GM23338 (cell line): ENCODE measurements around the gene TRIM67.

DNA sequence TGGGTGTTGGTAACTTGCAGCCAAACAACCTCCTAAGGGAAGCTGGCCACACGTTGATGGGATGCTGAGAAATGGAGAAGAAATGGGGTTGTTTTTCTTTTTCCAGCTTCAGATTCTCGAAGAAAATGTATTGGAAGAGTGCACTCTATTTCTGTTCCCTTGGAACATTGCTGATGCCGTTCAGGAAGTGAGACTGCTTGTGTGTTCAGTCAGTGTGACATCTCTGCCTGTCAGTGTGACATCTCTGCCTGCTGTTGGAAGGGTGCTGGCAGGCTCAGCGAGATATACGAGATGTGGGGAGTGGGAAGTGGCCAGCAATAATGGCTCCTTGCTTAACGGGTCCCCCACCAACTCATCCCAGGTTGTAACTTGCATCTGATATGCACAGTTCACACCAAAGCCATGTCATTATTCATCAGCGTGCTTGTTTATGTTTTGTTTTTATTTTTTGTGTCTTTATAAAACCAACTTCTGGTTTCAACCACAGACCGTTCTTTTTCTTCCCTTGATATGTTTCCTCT, 145.3 kb downstream of the GALNT2 start:
- PRO-cap: no peak
- RAMPAGE, long total RNA: no peak

- PRO-cap: no peak
- RAMPAGE, long total RNA: no peak
Measured at GRCh38 chr1:230281354-230282268, 144.5 kb downstream of the PGBD5 start.

- PRO-cap: no peak
- RAMPAGE, long total RNA: no peak
Measured at GRCh38 chr1:230307906-230308465, 118.1 kb downstream of the PGBD5 start.

GRCh38 chr1:230702662-230703589, 11.0 kb downstream of the AGT start:
- PRO-cap: no peak
- RAMPAGE, long total RNA: no peak

GRCh38 chr1:230739802-230740210, 7.4 kb upstream of the CAPN9 start:
- PRO-cap: unidirectional peak, minus-strand start at chr1:230739900; unidirectional peak, minus-strand start at chr1:230739960
- RAMPAGE, long total RNA: no peak

DNA sequence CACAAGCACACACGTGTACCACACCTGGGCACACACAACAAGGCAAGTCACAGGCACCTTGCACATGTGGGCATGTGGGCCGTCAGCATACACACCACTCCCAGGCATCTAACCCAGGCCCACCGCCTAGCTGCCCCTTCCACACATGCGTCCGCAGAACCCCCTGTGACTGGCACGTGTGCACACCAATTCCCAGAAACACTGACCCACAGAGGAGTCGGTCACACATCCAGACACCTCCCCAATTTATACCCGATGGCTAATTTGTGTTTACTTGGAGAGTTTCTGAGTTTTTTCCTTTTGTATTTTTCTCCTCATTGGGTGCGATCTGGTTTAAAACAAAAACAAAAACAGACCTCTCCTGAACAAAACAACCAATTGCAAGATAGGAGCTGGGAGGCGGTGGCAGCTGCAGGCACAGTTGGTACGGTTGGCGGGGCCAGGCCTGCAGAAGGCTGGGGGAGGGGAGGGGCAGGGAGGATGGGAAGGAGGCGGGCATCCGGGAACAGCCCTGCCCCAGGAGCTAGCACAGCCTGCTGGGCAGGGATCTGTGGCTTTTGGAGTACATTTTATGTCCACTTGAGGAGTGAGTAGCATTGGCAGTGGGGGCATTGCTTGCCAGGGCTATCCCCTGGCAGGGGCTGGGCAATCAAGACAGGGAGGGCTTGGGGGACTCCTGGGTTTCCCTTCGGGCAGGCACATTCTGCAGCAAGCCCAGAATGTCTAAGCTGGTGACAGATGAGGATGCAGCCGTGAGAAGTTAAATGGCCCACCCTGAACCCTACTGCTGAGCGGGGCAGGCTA, 5.1 kb downstream of the CAPN9 start:
- PRO-cap: bidirectional peak, plus-strand start at position 716 of the sequence, minus-strand start at position 419 of the sequence
- RAMPAGE, long total RNA: no peak

DNA sequence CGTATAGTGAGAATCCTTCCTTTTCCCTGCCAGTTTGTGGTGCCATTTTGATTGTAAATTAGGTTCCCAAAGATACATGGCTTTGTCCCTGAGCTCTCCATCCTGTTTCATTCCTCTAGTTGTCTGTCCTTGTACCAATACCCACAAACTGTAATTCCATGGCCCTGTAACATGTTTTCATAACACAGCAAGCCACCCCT, 33.4 kb downstream of the C1orf198 start:
- PRO-cap: no peak
- RAMPAGE, long total RNA: no peak

DNA sequence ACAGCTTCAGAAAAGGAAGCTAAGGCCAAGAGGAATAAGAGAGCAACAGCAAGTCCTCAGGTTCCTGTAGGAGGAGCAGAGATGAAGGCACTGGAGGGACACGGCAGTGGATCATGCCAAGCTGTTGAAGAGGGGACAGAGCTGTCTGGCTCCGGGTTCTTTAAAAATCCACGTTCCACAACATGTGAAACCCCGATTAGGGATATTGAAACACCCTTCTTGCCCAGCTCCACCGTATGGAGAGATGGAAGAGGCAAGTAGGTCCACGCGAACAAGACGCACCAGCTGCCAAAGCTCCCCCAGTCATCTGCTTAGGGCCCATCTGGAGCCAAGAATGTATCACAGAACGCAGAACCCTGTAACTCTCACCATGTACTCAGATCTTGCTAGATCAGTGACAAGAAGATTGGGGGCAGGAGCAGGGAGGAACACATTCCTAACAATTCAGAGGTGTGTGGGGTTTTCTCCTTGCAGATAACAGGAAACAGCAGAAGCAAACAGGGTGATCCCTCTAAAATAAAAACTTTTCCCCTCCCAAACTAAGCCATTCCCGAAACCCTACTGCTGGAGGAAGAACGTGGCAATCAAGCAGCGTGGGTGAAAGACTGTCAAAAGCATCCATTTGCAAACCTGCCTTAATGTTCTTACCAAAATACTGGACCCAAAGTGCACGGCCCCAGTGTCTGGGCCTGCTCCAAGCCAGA, 3.8 kb downstream of the C1orf198 start:
- PRO-cap: no peak
- RAMPAGE, long total RNA: no peak

DNA sequence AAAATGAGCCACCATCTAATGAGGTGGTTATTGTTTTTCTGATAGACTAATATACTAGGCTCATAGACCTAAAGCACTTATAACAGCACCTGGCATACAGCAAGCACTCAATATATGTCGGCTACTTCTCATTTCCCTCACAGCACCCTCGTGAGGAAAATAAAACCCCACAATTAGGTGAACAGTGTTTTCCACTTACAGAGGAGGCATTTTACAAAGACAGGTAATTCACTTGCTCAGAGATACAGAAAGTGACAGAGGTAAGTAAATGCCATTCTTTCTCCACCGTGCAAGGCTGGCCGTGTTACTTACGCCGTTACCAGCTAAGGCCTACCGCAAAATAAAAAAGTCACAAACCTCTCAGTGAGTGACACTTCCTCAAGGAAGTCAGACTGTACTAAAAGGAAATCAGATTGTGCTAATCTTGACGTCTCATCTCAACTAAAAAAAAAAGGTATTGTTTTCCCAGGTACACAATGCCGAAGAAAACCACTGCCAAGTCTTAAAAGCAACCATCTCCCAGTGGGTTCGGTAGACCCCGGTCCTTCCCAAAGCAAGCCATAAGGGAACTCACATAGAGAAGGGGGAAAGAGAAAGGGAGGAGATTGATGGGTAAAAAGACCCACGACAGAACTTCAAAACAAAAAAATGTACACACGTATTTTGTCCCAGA, 1.4 kb downstream of the TTC13 start:
- PRO-cap: no peak
- RAMPAGE, long total RNA: no peak

GRCh38 chr1:231161662-231162445, at the start of gene TRIM67:
TRIM67 (plus strand) TSS chr1:231162058.
- PRO-cap: no peak
- RAMPAGE, long total RNA: no peak

GRCh38 chr1:231272045-231272578, 31.1 kb downstream of the GNPAT start:
- PRO-cap: no peak
- RAMPAGE, long total RNA: no peak

- PRO-cap: no peak
- RAMPAGE, long total RNA: no peak
Measured at GRCh38 chr1:231288742-231289182, 47.8 kb downstream of the GNPAT start.

DNA sequence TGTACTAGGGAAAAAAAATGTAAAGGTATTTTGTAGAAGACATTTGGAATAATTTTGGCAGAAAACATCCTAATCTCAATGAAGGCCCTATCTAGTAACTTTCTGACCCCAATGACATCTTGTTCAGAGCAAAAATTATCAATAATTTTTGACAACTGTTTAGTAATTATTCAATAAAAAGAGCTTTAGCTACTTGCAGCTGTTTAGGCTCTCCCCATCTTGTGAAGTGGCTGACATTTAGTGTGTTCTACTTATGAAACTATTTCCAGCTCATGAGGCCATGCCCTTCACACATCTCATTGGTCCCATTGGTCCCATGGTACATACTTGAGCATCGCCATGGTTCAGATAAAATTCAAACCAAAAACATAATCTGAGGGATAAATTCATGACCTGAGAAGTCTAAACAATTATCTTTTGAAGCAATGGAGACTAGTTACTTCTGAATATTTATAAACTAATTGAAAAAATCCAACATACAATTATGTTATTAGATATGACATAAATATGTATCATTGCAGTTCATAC, 24.2 kb downstream of the SPRTN start:
- PRO-cap: no peak
- RAMPAGE, long total RNA: no peak

- PRO-cap: no peak
- RAMPAGE, long total RNA: no peak
Measured at GRCh38 chr1:231373802-231374327, 35.8 kb downstream of the SPRTN start.

DNA sequence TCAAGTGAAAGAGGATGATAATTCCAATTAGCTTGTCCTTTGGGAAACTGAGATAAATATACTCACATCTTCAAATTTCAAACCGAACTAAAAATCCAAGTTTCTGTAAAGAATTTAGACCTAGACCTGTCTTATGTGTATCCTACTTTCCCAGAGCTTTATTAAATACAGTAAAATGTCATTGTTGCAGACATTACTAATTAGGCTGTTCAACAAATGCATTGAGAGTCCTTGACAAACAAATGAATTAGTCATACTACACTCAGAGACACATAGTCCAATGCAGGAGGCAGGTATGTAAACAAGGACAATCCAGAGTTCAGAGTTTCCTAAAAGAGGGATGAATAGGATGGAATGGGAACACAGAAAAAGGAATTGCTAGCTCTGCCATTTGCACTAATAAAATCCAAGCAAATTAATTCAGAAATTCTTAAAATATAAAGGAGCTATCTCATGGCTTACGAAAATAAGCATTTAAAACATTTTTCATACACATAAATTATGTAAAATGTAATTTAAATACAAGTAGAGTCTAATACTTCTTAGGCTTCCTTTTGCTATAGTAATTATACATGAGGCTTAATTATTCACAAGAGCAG, 1.6 kb upstream of the EGLN1 start:
- PRO-cap: no peak
- RAMPAGE, long total RNA: no peak

DNA sequence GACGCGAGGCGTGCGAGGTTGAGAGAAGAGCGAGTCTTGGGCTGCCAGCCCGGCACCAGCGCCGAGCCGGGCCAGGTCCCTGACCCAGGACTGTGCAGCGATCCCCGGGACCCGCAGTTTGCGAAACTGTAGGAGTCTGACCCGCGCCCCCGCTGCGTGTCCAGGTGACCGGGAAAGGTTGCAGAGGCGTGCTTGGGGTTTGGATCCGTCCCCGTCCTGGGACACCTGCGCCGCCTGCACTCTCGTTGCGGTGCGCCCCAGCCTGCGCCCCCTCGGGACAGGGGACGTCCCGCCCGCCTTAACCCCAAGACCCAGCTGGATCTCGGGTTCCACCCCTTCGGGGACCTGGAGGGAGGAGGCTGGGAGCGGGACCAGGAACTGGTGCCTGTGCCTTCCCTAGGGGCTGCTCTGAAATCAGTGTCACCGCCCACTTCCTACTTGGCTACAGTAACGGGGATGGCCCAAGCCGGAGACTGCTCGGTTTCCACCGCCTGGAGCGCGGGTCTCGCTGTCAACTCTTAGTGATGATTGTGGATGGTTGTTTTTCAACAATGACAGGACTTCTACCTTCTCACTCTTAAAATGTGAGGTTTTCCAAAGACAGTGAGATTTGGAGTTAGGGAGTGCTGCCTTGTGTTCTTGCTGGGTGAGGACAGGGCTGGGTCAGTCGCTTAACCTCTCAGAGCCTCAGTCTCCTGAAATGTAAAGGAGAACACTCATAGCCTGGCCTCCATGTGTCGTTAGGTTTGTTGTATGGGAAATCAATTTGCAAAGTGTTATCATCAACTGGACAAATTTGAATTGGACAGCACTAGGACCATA, 695 bp downstream of the DISC1 start:
- PRO-cap: unidirectional peak, minus-strand start at position 416 of the sequence
- RAMPAGE, long total RNA: no peak

DNA sequence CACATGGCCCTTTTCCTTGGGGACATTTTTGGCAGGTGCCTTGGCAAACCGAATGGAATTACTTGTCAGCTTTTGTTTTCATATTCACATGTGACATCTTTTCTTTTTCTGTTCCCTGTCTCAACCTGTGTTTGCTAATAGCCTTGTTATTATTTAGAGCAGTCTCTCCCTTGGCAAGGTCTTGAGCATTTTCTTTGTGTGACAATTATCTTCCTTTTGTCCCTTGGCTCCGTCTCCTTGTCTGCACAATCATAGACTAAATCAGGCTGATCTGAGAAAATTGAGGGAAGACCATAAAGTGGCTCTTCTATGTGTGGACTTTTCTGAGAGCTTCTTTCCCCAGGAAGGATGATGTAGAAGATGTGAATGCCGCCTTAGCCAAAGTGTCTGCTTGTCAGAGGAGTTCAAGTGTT, 192.0 kb downstream of the DISC1 start:
- PRO-cap: no peak
- RAMPAGE, long total RNA: no peak

- PRO-cap: no peak
- RAMPAGE, long total RNA: no peak
Measured at GRCh38 chr1:232038768-232039159, 412.2 kb downstream of the DISC1 start.

GRCh38 chr1:232378652-232379401, 251.1 kb downstream of the SIPA1L2 start:
- PRO-cap: no peak
- RAMPAGE, long total RNA: no peak

GRCh38 chr1:232431939-232432736, 197.8 kb downstream of the SIPA1L2 start:
- PRO-cap: no peak
- RAMPAGE, long total RNA: no peak